Cerebral cortex (tissue), 2 donors: ENCODE measurements around the gene EHBP1.

DNA sequence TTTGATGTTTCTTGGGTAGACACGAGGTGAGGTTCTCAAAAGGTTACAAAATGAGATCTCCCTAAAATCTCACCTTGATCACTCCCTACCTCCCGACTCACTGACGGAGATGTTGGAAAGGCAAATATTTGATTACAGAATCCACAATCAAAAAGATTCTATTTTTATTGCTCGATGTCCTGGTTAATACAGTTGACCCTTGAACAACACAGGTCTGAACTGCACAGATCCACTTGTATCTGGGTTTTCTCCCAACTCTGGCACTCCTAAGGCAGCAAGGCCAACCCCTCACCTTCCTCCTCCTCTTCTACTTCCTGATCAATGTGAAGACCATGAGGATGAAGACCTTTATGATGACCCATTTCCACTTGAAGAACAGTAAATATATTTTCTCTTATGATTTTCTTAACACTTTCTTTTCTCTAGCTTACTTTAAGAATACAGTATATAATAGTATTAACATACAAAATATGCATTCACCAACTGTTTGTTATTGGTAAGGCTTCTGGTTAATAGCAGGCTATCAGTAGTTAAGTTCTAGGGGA is 125.3 kb downstream of the C2orf74 start:
- PRO-cap, 2 experiments: no peak in any of the 2 experiments

DNA sequence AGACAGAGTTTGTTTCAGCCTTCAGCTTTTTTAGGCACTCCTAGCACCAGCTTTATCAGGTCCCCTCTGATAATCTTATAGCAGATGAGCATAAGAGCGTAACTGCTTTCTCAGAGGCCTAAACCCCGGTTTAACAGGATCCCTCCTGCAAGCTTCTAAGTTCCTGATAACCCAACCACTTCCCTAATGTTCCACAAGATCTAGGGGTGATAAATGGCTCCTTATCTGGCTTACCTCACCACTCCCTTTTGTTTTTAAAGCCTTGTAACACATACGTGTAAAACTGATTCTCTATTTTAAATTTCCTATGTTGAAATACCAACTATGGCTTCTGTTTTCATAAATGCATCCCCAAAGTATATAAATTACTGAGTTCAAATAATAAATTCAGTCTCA is 126.1 kb downstream of the C2orf74 start:
- PRO-cap, 2 experiments: no peak in any of the 2 experiments

GRCh38 chr2:61314353-61314786 is 152.4 kb downstream of the C2orf74 start:
- PRO-cap, 2 experiments: no peak in any of the 2 experiments

DNA sequence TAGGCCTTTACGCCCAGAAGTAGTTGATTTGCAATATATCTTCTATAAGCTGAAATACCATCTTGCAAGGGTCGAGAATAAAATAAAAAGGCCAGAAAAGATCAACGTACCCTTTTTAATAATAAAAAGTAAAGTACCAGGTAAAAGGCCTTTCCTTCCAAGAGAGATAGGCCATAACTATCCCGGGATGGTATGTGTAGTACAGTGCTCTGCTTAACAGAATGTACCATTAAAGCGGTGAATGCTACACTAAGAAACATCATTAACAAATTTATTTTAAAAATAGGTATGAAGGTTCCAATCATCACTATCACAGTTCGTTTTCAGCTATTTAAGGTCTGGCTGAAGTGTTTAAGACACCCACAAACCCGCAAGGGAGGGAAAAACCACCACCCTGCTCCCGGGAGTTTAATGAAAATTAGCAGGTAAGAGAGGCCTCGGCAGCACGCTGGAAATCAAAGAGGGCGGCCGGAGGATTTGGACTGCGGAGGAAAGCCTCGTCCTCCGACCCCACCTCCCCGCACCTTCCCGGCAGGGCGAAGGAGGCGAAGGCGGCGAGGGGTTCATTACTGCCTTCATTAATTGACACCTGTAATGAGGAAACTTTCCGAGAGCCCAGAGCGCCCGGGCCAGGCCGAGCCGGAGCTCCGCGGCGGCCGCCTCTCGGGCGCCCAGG is 964 bp downstream of the USP34 start:
- PRO-cap, 2 experiments: no peak in any of the 2 experiments

- PRO-cap, 2 experiments: no peak in any of the 2 experiments
Measured at GRCh38 chr2:61476485-61476993, 5.7 kb upstream of the USP34 start.

- PRO-cap, 2 experiments: peak in 1 of 2 experiments; most common plus-strand start chr2:61538800 (in 1)
Measured at GRCh38 chr2:61538413-61538933, 317 bp upstream of the XPO1 start.

DNA sequence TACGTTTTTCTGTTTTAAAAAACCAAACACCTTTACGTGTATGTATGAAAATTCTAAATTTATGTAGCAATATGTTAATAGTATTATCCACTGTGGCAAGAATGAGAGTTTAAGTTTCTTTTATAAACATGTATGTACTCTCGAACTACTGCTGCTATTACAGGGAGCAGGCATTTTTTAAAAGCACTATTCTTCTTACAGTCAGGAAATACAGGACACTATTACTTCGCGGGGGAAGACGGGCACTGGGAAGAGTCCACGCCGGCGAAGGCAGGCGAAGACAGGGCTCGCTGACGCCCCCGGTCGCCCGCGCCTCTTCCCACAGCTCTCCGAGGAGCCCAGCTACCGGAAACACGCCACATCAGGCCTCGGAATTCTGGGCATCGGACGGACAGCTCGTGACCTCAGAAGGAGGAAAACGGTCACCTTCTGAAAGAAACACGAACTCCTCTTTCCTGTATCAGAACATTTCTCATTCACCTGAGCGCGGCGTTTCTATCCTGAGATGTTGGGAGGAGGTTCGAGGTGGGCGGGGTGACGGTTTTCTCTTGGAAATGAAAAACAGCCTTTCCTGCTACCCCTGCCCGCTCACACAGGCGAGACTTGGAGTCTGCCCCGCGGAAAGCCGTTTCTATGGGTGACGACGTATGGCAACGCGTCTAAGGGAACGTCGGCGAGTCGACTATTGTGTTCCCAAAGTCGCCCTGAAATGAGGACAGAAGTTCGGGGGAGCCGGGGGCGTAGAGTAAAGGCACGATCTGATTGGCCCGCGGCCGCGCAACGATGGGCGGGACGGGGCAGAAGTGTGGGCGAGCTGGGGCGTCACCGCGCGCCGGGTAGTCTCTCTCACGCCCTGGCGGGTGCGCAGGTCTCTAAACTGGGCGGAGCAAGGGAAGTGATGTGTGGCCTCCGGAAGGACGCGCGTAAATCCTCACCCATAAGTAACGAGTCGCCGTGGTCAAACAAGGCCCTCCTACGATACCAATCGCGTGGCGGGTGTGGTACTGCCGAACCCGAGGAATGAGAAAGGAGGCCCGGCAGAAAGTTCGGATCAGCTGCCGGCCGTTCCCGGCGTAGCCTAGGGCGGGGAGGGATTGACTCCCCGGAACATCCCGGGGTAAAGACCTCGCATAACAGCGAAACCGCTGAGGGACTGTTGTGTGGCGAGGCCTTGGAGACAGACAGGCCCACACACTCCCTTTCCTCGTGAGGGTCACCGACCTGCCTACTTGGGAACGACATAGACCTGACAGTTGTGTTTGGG is 89.9 kb downstream of the FAM161A start:
- PRO-cap, 2 experiments: peak in 2 of 2 experiments; most common plus-strand start position 359 of the sequence (in 1); most common minus-strand start position 711 of the sequence (in 2)

DNA sequence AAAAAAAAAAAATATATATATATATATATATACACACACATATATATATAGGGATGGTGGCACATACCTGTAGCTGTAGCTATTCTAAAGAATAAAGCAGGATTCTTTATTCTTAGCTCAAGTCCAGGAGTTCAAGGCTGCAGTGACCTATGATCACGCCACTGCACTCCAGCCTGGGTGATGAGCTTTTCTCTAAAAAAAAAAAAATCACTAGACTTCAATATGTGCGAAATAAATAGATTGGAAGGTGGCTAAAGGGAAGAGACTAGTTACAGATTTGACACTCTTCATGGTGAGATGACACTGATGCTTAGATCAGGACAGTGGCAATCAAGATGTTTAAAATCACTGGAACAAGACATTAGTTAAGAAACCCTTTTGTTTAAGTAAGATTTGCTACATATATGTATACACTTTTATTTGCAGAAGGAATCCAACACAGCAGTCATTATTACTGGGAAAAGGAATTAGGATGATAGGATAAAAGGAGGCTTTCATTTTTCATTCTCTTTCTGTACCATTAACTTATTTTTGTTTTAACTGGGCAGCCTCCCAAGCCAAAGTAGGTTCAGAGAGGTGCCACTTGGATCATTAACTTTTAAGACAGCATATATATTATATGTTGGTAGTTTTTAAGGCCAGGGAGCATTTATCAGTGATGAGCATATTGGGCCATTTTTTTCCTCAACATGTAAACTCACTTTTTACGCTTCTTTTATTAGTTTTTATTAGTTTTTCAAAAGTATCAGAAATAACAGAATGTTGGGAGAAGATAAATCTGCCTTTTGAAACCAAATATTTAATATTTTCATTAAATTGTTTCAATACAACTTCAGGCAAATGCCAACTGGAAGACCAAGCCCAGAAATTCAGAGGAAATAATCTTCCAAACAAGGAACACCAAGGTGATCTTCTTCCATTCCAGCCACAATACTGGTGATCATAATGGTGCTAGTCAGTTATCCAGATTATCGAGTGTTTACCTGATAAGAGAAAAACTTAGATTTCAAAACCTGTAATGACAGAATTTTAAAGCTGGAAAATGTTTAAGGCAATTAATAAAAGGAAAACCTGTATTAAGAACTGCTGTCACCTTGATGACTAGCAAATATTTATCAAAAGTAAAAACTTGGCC is 14.2 kb upstream of the FAM161A start:
- PRO-cap, 2 experiments: no peak in any of the 2 experiments

DNA sequence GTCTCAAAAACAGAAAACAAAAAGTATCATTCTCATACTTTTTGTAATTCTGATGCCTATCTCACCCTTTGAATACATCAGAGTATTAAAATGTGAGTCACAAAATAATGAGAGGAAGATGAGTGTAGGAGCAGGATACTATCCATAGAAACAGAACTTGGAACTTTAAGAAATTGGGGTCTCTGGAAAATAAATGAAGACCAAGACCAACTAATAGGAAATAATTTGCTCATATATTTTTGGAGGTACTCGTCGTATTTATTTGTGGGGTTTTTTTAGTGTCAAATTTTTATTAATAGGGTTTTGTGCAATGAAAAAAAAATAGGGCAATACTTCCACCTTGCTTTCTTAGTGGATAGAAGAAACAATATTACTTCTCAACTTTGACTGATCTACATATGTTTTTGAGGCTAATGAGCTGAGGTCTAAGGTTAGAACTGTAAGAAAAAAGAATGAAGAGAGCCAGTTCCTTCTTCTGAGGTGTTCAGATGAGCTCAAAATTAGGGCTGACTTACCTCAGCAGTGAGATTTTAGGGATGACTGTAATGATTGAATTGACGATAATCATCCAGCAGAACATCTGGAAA is 142.7 kb upstream of the B3GNT2 start:
- PRO-cap, 2 experiments: no peak in any of the 2 experiments

DNA sequence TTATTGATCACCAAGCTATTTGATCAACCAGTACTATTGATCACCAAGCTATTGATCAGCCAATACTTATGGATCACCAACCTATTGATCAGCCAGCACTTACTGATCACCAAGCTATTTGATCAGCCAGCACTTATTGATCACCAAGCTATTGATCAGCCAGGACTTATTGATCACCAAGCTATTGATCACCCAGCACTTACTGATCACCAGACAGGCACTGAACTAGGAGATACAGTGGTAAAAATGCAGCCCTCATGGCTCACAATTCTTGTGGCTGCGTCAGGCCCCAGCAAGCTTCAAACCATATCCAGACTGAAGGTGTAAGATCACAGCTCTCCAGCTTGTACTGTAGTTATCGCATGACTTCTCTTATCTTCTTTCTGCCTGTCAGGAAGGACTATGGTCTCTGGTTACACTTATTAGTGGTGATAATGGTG is 18.4 kb upstream of the B3GNT2 start:
- PRO-cap, 2 experiments: no peak in any of the 2 experiments

DNA sequence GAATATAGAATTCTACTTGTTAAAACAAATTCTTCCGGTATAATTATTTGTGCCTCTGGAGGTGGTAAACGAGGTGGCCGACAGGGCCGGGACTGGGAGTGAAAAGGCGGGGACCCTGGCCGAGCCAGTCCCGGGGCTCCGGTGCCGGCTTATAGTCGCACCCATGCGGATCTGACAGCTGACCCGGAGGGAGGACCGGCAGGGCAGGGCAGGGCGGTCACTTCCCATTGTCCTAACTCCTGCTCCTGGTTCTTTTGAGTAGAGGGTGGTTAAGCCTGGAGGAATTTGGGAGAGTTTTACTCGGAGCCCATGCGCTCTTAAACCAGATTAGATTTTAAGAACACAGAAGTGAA is 1.7 kb downstream of the B3GNT2 start:
- PRO-cap, 2 experiments: peak in 1 of 2 experiments; most common minus-strand start position 100 of the sequence (in 1)

GRCh38 chr2:62306605-62307658 is 111.0 kb downstream of the B3GNT2 start:
- PRO-cap, 2 experiments: no peak in any of the 2 experiments

DNA sequence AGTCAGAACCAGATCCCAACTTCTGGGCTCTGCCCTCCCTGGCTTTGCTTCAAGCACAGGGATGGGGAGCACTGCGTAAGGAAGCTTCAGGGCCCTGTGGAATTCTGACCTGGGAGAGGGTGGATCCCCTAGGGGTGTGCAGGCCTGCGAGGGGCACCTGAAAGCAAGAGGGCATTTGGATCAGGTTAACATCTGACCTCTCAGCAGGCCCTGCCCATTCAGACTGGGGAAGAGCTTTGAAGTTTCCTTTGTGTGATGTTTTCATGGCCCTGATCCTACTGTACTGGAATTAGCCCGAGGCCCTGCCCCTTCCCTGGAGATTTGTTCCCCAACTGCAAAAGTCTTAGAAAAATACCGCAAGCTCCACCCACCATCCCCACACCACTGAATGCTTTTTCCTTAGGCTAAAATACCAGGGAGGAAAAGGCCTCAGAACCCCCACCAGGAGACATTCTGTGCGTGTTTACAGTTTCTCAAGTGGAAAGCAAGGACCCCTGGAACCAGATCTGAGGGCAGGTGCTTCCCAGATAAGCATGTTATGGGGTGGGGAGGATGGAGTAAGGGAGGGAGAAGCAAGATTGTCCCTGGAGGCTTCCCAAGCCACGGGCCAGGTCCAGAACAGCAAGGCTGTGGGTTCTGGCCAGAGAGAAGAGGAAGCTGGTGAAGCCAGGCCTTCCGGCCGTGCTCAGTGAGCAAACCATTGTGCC is 94.5 kb downstream of the TMEM17 start:
- PRO-cap, 2 experiments: peak in 1 of 2 experiments; most common minus-strand start position 225 of the sequence (in 1)

DNA sequence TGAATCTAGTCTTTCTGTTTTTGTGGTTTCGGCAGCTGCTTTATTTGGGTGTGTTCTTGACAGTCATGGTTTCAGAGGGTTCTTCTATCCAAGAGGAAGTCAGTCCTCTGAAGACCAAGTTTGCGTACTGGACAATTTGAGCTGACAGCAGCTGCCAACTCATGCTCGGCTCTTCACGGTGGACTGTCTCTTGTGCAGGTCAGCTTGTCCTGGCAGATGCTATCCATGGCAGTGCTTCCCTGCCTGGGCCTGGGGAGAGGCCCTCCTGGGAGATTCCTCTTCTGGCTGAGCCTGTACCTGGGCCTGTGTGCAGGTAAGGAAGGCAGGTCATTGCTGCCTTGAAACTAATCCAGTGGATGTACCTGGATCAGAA is 90.9 kb downstream of the TMEM17 start:
- PRO-cap, 2 experiments: no peak in any of the 2 experiments

- PRO-cap, 2 experiments: peak in 1 of 2 experiments; most common plus-strand start chr2:62457163 (in 1)
Measured at GRCh38 chr2:62456723-62458001, 48.8 kb downstream of the TMEM17 start.

DNA sequence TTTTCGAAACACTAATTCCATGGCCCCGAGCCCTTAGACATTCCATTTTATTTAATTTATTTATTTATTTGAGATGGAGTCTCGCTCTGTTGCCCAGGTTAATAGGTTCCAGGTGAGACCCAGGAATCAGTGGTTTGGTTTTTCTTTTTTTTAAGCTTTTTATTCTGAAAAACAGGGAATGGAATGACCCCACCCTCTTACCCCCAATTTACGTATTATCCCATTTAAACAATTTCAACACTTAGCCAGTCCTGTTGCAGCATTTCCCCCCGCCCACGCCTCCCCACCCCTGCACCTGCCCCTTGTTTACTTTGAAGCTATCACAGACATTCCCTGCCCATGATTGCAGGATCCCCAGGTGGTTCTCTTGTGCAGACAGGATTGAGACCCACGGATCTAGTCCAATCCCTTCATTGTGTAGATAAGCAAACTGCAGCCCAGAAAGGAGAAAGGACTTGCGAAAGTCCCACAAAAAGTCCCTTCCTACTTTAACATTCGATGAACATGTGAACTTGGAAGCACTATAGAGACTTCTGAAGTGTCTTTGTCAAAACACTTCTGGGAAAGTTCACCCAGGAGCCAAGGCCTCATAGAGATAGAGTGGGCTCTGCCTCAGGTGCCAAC is 39.0 kb downstream of the TMEM17 start:
- PRO-cap, 2 experiments: no peak in any of the 2 experiments

GRCh38 chr2:62578781-62579223 is 72.8 kb upstream of the TMEM17 start:
- PRO-cap, 2 experiments: no peak in any of the 2 experiments

DNA sequence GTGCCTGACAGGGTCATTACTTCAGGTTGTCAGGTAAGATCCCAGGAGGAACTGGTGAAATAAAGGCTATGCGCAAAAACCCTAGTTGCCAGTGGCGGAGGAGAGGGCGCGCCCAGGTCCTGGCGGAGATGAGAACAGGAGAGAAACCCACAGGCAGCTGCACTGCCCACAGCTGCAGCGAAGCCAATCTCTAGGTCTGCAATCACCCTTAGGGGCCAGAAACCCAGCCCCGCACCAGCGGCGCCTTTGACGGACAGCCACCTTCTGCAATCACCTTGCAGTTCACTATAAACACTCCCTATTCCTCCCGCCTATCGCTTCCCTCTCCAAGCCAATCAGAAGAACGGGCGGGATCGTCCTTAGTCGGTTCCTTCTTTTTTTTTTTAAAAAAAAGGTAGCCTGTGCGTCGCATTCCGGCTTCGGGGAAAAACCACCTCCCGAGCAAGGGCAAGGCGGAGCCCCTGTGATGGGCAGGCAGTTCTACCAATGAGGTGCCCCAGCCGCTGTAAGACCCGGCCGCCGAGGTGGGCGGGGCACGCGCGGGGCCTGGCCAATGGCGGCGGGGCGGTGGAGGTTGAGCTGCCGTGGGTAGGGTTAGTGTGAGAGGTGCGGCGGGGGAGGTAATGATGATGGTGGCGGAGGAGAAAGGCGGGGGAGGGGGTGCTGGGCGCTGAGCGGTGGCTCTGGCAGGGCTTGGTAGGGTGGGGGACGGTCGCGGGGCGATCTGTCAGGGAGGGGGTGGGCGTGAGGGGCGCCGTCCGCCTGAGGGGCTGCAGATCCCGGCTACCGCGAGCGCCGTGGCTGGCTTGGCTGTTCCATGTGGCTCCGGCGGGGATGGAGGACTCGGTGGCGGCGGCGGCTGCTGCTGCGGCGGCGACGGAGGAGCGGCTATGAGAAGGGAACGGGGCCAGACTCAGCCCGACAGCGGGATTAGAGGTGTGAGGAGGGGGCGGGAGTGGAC is at the start of gene EHBP1:
EHBP1 (plus strand) TSS at position 597 of the 961 bp plus-strand sequence.
- PRO-cap, 2 experiments: peak in 1 of 2 experiments; most common plus-strand start position 591 of the sequence (in 1); most common minus-strand start position 185 of the sequence (in 1)

DNA sequence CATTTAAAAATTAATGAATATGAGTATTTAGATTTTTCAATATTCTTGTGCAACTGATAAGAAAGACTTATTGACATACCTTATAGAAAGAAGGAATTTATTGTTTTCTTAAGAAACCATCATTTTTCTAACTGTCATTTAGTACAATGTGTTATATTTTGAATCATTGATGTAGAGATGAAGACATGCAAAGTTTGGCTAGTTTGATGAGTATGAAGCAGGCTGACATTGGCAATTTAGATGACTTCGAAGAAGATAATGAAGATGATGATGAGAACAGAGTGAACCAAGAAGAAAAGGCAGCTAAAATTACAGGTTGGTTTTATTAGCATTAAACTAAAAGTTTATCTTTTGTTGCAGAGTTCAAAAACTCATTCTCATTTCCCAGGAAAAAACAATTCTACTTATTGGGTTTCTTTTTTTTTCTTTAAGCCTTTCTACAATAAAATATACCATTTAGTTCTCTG is 125.4 kb downstream of the EHBP1 start:
- PRO-cap, 2 experiments: no peak in any of the 2 experiments

- PRO-cap, 2 experiments: no peak in any of the 2 experiments
Measured at GRCh38 chr2:62978972-62979584, 71.6 kb upstream of the OTX1 start.